Left lung (tissue), 1 donor: ENCODE data around the gene NME1.

GRCh38 chr17:50551802-50552283 lies 4.9 kb downstream of the SPATA20 start:
- PRO-cap = no peak

GRCh38 chr17:50559177-50560248 lies 1.0 kb upstream of the CACNA1G start:
- PRO-cap = no peak

GRCh38 chr17:50689841-50690564 lies 17.7 kb downstream of the ANKRD40 start:
- PRO-cap = no peak

DNA sequence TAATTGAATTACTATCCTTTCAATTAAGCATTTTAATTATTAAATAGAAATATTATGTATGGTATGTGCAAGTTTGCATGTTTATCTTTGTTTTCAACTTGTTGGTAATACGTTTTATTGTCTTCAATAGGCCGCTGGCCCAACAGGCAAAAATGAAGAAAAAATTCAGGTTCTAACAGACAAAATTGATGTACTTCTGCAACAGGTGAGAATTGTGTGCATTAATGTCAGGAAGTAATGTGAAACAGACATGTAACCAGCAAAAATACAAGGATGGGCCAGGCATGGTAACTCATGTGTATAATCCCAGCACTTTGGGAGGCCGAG lies 22.1 kb downstream of the LUC7L3 start:
- PRO-cap = no peak

- PRO-cap = bidirectional peak, plus-strand start at chr17:50866758, minus-strand start at chr17:50866354
Observed at GRCh38 chr17:50866479-50867349, 560 bp upstream of the TOB1 start.

DNA sequence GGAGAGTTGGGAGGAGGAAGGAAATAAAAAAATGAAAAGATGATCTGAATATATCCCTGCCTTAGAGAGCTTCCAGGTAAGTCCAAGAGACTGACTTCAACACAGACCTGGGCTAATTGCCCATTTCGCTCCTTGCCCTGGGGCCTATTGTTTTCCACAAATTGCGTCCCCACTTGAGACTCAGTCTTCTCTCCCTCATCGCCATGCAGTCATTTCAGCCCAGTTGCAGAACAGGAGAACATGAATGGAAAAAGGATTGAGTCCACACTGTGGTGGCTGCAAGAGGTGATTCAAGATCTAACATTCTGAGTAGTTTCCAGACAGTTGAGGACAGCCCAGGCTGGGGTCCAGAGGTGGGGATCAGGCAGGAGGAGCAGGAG lies 21.6 kb upstream of the TOB1 start:
- PRO-cap = no peak

DNA sequence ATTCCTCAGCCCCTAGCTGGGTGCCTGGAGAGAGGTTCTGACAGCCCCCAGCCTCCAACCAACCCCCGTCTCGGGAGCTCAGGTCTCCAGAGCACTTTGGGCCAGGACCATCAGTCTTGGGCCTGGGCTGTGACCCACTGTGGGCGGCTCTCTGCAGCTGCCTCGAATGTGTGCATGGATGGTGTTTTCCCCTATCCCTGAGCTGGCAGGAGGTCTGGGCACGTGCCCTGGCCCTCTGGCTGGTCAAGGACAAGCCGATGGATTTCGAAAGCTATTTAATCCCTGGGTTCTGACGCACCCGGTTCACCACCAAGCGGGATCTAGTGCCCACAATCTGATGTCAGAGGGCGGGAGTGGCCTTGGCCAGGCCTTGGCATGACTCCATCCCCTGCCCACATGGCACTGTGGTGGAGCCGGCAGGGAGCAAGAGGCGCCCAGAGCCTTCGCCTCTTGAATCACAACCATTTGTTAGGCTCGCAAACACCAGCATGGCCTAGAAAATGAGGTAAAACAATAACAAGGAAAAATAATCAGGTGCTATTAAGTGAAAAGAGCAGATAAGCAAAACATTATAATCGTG lies 69.2 kb upstream of the TOB1 start:
- PRO-cap = no peak

GRCh38 chr17:50955731-50956347 lies 89.7 kb upstream of the TOB1 start:
- PRO-cap = no peak

GRCh38 chr17:51093725-51094402 lies 26.8 kb downstream of the SPAG9 start:
- PRO-cap = no peak

DNA sequence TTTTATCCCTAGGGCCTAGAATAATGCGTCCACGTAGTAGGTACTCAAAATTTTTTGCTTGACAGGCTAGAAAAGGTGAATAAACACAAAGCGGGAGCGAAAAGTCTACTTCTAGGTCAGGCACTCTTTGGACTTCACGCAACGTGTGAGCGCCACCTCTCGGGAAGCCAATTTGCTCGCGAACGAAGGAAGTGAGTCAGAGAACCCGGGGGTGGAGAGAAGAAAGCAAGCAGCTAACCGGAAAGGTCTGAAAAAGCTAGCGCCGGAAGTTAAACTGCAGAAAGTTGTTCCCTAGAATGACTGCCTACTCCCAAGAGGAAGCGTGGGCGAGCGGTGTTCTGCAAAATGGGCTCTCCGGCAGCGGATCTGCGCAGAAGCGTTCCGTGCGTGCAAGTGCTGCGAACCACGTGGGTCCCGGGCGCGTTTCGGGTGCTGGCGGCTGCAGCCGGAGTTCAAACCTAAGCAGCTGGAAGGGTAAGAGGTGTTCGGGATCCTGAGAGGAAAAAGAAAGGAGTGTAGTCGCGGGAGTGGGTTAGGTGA lies at the start of gene NME1:
NME1 (plus strand) TSS at position 371 of the 540 bp plus-strand sequence.
- PRO-cap = bidirectional peak, plus-strand start at position 421 of the sequence, minus-strand start at position 140 of the sequence

- PRO-cap = bidirectional peak, plus-strand start at chr17:51261893, minus-strand start at chr17:51261861
Observed at GRCh38 chr17:51261642-51262005, 1.3 kb downstream of the UTP18 start.

GRCh38 chr17:51372541-51373054 lies 112.3 kb downstream of the UTP18 start:
- PRO-cap = no peak

DNA sequence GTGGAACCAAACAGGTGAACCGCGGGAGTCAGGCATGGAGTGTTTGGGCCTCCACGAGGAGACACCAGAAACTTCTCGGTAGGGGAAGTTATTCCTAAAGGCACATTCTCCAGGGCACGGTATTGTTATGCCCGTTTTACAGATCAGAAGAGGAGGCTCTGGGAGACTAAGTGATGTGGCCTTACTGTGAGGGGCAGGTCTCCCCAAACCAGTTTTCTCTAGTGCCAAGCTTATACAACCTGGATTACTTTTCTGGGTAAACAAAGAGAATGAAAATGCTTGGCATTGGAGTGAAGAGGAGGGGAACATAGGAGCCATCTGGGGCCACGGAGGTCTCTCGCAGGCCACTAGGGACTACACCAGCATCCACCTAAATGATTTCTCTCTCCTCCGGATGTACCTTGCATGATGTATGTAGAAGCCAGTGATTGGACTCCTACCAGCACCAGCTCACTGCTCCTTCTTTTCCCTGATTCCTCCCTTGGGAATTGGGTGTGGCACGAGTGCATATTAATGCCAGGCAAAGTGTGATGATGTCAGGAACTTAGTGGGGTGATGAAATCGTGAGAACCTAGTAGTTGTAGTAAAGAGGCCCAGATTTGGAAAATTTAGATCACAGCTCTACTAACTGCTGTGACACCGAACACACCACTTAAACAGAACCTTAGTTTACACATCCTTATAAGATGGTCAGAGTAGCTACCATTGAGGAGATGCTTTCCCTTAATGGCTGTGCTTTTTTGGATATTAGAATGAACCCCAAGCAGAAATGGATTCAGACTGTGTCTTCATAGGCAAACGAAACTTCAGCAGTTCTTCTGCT lies 727 bp downstream of the TOM1L1 start:
- PRO-cap = unidirectional peak, minus-strand start at position 483 of the sequence

DNA sequence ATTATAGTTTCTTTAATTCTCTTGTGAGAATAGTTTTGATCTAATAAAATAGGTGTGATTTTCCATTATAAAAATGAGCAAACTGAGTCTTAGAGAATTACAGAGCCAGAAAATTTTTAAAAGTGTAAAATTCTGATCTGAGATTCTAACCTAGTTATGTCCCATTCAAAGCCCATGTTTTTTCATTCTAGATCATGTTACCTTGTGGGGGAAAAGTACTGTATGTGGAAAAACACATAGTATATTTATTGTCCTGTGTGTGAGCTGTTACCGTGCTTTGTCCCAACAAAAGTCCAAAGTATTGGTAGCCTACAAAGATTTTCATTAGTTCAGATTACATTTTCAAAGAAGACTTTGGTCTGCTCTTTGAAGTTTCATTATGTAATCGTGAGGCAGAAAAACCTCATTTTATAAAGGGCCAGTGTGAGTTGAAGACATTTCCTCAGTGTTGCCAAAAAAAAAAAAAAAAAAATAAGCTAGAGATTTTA lies 100.2 kb downstream of the STXBP4 start:
- PRO-cap = no peak

GRCh38 chr17:55265133-55265350 lies 282 bp downstream of the HLF start:
- PRO-cap = no peak

DNA sequence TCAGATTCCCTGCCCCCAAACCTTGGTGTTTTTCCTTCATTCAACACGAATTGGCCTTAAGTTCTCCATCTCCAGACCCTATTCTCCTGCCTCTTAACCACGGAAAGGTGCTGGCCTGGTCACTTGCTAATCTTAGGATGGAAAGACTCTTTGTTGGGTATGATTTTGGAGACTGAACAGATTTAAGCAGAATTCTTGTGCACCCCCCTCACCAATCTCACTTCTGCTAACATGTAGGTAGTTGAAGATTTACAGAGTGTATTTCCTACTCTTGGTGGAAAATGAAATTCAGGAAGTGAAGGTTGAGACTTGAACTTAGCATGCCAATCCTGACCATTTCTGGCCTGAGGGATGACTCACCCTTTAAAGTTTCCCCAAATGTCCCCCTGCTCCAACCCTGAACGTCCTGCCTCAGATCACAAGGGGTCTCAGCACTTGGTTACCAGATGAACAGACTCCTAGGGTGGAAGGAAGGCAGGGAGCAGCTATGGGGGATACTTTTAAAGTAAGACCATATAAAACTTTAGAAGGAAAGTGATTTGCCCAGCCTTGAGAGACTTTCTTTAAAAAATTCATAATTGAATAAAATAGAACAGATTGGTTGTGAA lies 23.3 kb upstream of the MMD start:
- PRO-cap = no peak

DNA sequence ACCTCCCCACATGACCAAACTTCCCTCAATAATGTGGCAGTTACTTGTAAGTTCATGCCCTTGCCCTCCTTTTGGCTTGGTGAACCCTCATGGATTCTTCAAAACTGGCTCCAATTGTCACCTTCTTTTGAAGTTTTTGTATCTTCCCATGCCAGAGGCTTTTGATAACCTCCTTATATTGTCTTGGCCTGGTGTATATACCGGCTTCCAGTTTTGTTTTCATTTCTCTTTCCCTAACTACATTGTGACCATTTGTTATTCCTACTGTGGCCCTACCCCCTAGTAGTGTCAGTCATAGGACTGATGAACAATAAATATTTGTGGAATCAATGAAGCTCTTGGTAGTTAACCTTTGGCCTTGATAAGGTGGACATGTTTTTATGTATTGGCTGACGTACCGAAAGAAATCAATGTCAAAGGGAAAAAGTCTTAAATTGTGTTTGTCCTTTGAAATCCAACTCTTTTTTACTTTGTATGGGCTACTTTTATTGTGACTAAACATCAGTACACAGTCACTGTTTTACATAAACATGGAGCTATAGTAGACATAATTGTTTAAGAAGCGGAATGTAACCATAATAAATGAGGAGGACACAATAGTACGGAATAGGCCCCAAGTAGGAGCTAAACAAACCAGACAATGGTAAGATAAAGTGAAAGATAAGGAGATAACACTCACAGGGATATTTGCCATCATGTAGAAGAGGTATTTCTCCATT lies 109.7 kb upstream of the MMD start:
- PRO-cap = no peak

- PRO-cap = unidirectional peak, plus-strand start at chr17:55730975; unidirectional peak, plus-strand start at chr17:55730985; unidirectional peak, plus-strand start at chr17:55730996
Observed at GRCh38 chr17:55730454-55731221, 8.0 kb upstream of the TMEM100 start.

DNA sequence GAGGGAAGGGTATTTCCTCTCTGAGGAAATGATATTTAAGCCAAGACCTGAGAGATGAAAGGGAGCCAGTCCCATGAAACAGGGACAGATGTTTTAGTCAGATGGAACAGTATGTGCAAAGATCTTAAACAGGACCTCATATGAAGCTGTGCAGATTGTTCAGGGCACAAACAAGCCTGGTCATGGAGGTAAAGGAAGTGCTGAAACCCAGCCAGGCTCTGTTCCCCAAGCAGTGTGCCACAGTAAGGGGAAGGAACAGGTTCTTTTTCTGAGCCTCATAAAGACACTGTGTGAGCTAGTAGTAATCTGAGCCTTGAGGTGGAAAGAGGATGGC lies 159.9 kb downstream of the ANKFN1 start:
- PRO-cap = unidirectional peak, plus-strand start at position 232 of the sequence

DNA sequence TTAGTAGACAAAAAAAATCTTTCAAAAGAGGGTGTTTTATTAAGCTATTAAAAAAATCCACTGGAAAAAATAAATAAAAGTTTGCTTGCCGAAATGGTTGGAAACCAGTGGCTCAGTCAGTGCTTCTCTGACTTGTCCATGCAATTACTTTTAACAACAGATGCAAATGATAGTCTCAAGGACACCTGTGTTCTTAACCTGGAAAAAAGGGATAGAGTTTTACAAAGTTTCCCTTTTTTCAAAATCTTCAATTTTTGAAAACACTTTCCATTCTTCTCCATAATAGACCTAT lies 216.4 kb downstream of the ANKFN1 start:
- PRO-cap = no peak